M059J (cell line): ENCODE data around the genes DNTT, RRP12 and UBTD1.

GRCh38 chr10:96140357-96140893 lies 10.3 kb downstream of the ZNF518A start:
- RAMPAGE, long total RNA, result no peak

DNA sequence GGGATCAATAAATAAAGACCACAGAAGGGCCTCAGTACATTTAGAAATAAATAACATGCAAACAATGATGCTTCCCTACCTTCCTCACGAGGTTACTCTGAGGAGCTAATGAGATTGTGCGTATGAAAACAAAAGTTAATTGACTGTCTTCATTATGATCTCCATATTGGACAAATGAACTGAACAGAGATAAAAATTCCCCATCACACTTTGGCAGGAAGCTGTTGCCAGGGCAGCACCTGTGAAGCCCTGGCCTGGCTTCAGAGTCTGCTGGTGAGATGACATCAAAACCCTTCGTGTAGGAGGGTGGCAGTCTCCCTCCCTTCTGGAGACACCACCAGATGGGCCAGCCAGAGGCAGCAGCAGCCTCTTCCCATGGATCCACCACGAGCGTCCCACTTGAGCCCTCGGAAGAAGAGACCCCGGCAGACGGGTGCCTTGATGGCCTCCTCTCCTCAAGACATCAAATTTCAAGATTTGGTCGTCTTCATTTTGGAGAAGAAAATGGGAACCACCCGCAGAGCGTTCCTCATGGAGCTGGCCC lies at the start of gene DNTT:
TSS of gene DNTT (plus strand) at position 312 of the 544 bp plus-strand sequence.
- RAMPAGE, long total RNA, result no peak

DNA sequence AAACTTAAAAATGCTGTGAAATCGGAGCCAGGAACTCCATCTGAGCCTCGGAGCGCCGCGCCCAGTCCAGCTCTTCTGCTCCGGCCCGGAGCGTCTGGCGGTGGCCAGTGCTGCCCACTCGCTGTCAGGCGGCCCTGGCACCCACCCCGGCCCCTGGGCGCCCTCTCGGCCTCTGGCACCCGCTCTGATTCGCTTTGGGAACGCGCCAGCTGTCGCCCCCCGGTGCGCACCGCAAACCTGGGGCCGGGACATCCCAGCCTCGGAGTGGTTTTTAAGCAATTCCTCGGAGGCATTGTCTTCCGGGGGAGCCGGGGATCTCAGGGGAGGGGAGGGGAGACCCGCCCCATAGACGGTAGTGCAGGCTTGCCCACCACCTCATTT lies 655 bp downstream of the TLL2 start:
- RAMPAGE, long total RNA, result no peak

DNA sequence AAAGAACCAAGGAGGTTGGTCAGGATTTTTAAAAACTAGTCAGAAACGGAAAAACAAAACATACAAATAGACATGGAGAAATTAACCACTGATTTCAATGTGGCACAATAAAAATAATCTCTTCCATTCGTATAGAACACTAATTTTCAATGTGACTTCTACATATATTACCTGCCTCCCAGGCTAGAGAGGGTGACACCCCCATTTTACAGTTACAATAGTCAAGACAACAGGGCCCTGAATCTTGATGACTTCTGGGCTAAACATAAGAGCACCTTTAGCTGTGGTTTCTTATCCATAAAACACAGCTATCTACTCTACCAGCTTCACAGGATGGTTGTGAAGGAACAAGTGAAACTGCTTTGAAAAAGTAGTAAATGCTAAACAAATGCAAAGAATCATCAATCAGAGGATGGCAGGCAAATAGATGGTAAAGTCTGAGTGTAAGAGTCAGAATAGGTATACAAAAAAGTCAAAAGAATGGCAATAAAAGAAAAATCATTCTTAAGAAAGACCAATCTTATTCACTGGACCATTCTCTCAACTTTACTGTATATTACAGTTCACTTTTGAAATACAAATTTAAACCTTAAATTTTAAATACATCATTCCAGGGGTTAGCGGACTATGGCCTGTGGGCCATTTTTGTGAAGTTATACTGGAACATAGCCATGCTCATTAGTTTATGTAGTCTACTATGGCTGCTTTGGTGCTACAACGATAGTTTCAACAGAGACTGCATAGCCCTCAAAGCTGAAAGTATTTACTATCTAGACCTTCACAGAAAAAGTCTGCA lies 3.7 kb upstream of the TLL2 start:
- RAMPAGE, long total RNA, result no peak

DNA sequence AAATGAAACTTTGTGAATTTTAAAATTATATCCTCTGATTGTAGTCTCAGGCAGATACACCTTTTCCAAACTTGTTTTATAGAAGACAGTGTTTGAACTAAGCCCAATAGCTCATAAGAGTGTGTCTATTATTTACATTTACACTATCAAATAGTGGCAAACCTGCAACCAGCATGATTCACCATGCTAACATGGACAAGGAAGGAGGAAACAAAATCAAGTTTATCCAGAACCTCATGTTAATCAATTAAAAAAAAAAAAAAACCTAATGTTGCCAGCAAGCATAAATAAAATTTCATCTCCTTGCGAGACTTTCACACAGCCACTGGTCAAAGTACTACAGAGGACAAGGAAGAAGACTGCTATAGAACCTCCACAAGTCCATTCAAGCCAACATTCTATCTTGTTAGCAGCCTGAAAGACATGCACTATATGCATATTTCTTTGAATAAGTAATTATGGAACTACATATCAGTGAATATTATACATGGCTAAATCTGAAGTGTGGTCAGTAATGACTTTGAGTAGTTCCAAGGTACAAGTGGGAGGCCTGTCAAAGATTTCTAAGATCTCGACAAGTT lies 9.7 kb downstream of the TM9SF3 start:
- RAMPAGE, long total RNA, result no peak

DNA sequence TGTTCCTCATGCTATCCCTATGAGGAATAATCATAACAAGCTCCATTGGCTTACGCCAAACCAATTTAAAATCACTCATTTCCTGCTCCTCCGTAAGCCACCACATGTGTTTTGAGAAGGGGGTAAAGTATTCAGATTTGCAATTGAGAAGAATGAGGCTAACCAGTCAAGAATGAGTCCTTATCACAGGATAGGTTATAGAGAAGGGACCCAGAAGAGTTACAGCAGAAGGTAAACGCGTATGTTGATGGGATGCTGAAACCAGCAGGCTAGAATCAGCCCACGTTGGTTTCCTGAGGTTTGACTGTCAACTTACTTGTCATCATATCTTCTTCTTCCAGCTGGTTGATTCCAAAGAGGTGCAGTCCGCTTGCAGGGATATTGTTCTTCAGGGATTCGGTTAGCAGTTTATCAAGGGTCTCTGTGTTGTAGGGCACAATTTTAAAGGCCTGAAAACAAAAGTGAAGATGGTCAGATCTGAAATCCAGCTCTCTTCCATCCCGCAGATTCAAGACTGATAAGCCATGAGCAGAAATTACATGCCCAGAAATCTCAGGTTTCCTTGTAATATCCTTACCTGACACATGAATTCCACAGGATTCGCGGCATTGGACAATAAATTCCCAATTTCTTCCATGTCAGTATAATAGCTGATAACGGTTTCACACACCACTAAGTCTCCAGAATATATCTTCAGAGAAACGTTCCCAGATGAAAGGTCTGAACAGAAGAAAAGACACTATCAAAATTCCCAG lies 64.3 kb upstream of the TM9SF3 start:
- RAMPAGE, long total RNA, result no peak

DNA sequence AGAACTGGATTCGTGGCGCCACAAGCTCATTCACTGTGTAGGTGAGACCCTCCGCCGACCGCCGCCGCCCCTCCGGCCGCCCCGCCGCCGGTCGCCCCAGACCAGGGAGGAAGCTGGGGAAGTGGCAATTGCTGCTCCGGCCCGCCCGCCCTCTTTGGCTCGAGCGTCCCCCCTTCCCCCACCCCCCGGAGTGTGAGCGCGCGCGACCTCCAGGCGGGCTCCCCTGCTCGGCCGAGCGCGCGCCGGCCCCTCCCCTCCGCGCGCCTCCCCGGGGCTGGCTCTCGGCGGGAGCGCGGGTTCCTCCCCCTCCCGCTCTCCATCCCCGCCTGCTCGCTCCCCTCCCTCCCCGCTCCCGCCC lies 240 bp downstream of the LCOR start:
- RAMPAGE, long total RNA, result no peak

DNA sequence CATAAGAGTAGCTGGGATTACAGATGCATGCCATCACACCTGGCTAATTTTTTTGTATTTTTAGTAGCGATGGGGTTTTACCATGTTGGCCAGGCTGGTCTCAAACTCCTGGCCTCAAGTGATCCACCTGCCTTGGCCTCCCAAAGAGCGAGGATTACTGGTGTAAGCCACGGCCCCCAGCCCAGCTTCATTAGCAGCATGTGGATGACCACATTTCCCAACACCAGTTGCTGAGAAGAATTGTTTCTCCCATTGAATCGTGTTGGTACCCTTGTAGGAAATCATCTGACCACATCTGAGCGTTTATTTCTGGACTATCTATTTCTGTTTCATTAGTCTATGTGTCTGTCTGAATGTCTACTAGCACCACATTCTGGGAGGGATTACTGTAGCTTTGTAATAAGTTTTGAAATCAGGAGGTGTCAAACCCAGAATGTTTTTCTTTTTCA lies 89.5 kb downstream of the LCOR start:
- RAMPAGE, long total RNA, result no peak

DNA sequence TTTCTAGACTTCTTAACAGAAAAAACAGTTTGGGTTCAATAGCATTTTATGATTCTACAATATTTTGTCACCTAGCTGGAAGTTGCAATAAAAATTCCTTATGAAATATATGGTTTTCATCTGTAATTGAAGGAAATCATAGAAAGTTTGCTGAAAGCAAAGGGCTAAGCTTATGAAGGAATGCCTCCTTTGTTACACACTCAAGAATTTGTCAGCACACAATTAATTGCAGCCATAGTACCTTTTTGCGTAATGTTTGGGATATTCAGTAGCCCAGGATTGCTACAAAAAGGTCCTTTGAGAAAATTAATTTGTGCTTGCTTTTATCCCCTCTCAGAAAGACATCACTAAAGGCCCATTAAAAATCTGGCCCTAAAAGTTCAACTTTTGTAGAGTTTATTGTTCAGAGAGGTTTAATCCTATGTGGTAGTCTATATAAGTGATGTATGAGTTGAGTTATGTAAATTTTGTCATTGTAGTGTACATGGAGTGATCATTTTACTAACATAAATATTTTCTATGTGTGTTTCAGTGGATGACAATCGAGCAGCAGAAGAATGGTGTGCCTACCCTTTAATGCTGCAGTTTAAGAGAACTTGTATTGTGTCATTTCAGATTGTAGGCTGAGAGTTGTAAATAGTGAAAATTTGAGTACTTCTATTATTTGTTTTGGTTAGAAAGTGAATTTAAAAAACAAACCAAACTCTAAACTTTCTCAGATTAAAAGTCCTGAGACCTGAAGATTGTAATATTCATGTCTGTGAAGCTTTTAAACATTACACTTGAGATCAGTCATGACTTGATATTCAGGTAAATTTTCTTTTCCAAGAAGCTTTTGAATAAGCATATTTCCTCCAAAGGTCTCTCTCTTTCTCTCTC lies 126.0 kb downstream of the LCOR start:
- RAMPAGE, long total RNA, result no peak

- RAMPAGE, long total RNA, result no peak
Observed at GRCh38 chr10:97320011-97320749, 1.1 kb downstream of the FRAT1 start.

DNA sequence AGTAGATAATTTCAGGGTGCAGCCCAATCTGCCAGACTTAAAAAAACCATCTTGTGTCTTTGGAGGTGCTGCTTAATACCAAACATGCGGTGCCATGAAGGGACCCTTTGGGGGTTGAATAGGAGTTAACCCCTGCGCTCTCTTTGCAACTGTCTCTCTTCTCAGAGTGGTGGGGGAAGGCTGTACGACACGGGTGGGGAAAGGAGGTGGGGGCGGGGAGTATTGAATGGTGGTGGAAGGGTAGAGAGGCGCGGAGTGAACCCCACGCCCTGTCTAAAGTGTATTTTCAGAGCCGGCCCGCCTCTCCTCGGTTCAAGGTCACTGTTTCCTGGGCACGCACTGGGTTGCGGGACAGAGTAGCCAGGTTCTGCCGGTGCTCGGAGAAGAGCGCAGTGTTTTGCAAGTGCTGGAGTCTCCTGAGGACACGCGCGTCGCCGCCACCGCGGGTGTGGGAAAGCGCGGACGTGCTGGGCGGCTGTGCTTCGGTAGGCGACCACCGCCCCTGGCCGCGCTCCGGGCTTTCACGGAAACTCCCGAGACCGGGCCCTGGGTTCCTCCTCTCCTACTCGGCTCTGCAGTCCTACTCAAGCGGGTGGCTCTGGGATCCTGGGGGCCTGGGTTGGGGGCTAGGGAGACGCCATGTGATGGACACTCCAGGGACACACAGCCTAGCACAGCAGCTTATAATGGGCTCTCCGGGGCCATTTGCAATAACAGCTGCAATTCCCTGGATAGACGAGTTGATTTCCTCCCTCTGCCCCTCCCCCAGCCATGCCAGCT lies 1.9 kb downstream of the FRAT1 start:
- RAMPAGE, long total RNA, result no peak

- RAMPAGE, long total RNA, result no peak
Observed at GRCh38 chr10:97321530-97321797, 2.4 kb downstream of the FRAT1 start.

GRCh38 chr10:97388304-97388738 lies 12.8 kb downstream of the RRP12 start:
- RAMPAGE, long total RNA, result no peak

GRCh38 chr10:97400667-97401733 lies at the start of gene RRP12:
Gene RRP12, minus strand, starts transcription at chr10:97401340.
- RAMPAGE, long total RNA, result no peak

DNA sequence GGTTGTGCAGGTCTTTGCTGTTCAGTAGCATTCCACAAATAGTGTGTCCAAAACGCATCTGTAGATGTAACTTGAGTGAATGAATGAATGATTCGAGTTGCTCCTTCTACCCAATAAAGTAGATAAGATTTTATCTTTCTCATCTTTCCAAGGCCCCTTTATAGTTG lies 1.2 kb downstream of the PGAM1 start:
- RAMPAGE, long total RNA, result no peak

- RAMPAGE, long total RNA, result no peak
Observed at GRCh38 chr10:97434923-97435760, 9.2 kb downstream of the PGAM1 start.

DNA sequence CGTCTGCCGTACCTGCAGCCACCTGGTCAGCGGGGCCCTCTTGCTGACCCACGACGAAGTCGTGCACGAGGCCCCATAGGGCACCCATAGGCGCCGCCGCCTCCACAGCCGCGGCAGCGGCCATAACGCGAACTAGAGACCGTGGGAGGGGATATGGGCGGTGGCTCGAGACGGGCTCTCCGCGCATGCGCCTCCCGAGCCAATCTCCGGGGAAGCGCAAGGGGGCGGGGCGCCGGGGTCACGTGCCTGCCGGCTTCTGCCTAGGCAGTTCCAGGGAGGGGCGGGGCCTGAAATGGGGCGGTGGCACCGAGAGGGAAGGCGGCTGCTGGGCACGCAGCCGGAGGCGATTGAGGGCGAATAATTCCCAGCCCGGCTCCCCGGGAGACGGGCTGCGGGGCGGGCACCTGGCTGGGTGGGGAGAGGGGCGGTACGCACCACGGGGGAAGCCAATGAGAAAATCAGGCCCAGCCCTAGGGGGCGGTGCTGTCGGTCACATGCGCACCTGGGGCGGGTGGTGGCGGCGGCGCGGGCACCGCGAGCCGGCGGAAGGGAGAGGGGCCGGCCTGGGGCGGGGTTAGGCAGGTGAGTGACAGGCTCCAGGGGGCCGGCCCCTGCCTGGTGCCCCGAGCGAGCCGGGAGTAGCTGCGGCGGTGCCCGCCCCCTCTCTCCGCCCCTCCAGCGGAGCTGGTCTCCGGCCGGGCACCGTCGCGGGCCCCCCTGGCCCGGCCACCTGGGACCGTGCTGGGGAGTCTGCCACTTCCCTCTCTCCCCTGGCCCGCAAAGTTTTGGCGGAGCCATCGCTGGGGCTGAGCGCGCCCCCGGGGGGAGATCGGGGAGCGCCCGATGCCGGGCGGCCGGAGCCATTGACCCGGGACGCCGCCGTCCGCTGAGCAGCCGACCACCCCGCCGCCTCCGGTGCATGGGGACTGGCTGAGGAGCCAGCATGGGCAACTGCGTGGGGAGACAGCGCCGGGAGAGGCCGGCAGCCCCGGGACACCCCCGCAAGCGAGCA lies at the start of gene UBTD1:
TSS of gene UBTD1 (plus strand) at position 664 of the 1,012 bp plus-strand sequence.
- RAMPAGE, long total RNA, result no peak

DNA sequence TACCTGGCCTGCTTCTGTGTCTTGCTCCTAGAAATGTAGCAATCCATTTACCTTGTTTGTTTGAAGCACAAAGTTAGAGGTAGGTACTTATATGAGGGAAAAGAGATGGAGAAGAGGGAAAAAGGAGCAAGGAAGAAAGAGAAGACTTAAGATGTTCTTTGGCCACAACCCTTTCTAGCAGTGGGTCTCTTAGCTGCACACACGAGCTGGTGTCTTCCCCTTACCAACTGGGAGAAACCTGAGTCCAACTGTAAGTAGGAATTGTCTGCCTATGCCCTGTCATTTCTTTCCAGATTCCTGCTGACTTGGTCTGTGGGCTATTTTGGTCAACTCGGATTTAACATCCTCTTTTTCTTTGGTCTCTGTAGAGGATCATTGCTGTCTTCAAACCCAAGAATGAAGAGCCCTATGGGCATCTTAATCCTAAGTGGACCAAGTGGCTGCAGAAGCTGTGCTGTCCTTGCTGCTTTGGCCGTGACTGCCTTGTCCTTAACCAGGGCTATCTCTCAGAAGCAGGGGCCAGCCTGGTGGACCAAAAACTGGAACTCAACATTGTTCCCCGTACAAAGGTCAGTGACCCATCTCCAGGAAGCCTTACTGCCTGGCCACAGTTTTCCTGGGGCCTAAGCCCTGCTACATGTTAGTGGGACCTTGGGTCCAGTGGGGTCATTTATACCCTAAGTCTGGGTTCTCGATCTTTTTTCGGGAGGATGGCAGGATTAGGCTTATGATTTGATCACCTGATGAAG lies 10.3 kb downstream of the PI4K2A start:
- RAMPAGE, long total RNA, result no peak

DNA sequence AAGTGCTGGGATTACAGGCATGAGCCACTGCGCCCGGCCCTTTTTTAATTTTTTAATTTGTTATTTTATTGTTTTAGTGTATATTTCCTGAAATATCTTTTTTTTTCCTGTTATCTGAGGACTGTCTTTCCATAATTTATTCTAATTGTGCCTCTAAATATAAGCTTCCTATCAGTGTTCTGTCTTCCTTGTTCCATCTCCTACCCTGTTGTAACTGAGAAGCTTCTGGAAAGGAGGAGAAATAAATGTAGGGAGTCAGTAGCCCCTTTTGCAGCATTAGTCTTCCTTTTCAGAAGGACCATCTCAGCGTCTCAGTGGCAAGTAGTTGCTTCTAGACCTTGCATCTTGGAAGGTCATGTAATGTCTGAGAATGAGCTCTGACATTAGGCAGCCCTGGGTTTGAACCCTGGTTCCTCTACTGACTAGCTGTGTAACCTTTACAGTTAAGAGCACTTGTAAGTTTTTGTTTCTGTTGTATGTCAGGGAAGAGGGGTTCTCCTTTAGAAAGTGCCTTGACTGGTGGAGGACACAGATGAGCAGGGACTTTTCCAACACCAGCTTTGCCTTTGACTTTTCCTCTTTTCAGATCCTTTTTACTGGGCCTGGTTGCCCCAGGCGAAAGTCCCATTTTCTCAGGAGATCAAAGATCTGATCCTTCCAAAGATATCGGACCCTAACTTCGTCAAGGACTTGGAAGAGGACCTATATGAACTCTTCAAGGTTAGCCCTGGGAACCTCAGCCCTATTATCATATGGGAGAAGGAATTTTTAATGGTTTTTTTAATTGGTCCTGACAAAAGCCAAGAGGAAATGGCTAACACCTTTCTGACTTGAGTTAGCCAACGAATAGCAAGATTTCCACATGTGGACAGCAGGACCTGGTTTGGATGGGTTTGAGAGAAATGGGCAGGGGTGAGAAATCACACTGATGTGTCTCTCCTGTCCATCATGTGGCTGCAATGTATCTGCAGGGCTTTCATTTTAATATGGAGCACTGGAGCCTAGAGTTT lies 20.9 kb downstream of the AVPI1 start:
- RAMPAGE, long total RNA, result no peak

- RAMPAGE, long total RNA, result no peak
Observed at GRCh38 chr10:98163698-98164495, 29.4 kb downstream of the R3HCC1L start.